ENCODE measurements around a stretch of chr21.

- PRO-cap, result no peak
- RAMPAGE, long total RNA, 4 experiments, result no peak in any of the 4 experiments
These were observed 7.0 kb downstream of the TTC3 start for GRCh38 chr21:37079796-37080624.

DNA sequence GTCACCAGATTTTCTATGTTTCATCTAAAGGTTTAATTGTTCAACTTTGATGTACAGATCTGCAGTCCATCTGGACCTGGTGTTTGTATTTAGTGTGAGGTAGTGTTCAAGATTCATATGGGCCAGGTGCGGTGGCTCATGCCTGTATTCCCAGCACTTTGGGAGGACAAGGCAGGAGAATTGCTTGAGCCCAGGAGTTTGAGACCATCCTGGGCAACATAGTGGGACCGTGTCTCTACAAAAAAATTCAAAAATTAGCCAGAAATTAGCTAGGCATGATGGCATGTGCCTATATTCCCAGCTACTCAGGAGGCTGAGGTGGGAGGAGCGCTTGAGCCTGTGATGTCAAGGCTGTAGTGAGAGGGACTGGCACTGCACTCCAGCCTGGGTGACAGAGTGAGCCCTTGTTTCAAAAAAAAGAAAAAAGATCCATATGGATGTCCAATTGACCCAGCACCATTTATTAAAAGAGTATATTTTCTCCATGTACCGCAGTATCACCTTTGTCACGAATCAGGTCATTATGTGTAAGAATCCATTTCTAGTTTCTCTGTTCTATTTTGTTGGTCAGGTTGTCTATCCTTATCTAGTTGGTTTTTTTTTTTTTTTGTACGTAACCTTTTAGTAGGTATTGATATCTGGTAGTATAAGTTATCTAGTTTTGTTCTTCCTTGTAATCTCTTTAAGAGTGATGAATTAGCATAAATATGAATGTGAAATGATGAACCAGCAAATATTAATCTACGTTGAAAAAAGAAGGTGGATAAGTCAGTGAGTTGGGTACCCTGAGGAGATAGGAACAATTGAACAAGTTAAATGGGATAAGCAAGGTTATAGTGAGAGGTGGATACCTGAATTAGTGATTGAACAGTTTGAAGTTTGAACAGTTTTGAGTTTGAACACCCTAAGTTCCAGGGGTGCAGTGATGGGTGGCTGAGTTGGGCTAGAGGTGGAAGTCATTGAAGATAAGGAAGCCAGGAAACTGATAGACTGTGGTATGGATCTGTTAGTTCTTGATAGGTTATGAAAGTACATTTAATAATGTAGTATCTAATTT lies 33.8 kb downstream of the TTC3 start:
- PRO-cap, result no peak
- RAMPAGE, long total RNA, 4 experiments, result no peak in any of the 4 experiments

DNA sequence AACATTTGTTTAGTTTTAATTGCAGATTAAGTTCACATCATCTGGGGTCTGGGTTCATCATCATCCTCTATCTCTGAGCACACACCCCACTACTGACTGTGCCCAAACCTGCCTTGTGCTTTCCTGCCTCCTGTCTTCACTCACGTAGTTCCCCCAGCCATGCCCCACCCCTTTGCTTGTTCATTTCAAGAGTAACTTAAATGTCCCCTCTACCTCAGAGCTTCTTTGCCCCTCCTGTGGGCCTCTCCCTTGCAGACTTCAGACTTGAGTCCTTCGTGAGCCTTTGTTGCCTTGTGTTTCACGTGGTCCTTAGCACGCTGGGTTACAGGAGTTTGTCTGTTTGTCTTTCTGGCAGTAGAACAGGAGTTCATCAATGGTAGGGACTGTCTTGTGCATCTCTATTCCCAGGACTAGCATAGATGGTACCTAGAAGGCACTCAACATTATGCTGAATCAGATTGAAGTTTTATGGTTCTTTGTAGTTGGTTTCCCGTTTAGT lies 86.0 kb downstream of the TTC3 start:
- PRO-cap, result no peak
- RAMPAGE, long total RNA, 4 experiments, result no peak in any of the 4 experiments

DNA sequence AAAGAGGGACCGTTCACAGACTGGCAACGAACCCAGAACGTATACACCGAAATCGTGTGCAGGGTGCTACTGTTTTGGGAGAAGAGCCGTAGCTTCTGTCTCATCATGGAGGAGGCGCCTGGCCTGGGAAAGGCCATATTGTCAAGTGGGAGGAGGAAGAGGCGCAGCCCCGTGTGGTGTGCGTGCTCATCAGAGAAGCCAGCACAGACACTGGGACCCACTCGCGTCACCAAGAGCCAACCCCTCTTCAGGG lies 23.9 kb downstream of the VPS26C start:
- PRO-cap, result no peak
- RAMPAGE, long total RNA, 4 experiments, result no peak in any of the 4 experiments

- PRO-cap, result no peak
- RAMPAGE, long total RNA, 4 experiments, result no peak in any of the 4 experiments
These were observed 7.0 kb downstream of the DYRK1A start for GRCh38 chr21:37373470-37374001.

GRCh38 chr21:37384489-37385130 lies 18.0 kb downstream of the DYRK1A start:
- PRO-cap, result no peak
- RAMPAGE, long total RNA, 4 experiments, result no peak in any of the 4 experiments

DNA sequence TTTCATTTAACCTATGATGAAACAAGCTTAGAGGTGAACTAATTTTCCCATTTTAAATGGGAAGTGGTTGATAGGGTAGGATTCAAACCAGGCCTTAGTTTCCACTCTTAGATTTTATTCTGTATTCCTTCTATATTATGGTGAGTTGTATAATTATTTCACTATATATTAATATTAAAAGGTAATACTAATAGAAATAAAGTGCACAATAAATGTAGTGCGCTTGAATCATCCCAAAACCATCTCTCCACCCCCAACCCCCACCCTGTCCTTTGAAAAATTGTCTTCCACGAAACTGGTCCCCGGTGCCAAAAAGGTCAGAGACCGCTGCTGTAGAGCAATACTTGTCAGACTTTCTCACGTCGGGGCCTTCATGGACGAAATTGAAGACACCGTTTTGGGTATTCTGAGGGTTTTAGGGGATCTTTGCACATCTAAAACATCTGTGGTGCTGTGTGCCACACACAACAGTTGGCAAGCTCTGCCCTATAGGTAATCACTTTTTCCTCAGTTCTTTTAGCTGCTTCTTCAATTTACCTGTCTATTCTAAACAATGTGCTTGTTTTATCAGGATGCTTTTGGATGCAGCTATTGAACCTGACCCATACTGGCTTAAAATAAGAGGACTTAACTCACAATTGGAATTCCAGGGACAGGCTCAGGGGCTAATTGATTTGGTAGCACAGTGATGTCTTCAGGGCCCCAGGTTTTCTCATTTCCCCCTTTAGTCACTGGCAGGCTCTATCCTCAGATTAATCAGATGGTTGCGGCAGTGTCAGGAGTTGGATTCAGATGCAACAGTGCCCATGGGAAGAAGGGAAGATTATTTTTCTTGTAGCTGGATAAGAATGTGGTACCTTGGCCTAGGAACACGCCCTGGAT lies 19.7 kb downstream of the DYRK1A start:
- PRO-cap, result no peak
- RAMPAGE, long total RNA, 4 experiments, result no peak in any of the 4 experiments

GRCh38 chr21:37387848-37388291 lies 21.3 kb downstream of the DYRK1A start:
- PRO-cap, result no peak
- RAMPAGE, long total RNA, 4 experiments, result no peak in any of the 4 experiments

- PRO-cap, result no peak
- RAMPAGE, long total RNA, 4 experiments, result start-site peak on the plus strand in 1 of 4 experiments, at chr21:37435821-37436143 at its widest, 29 reads per replicate
These were observed 69.3 kb downstream of the DYRK1A start for GRCh38 chr21:37435655-37436503.

DNA sequence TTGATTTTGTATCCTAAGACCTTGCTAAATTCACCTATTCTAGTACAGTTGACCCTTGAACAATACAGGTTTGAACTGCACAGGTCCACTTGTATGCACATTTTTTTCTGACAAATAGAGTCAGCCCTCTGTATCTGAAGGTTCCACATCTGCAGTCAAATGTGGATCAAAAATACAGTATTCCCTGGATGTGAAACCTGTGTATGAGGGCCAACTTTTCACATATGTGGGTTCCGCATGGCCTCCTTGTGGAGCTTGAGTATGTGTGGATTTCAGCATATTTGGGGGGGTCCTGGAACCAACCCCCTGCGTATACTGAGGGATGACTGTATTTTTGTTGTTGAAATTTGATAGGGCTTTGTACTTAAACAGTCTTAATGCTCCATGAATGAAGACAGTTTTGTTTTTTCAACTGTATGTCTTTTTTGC lies 133.2 kb downstream of the DYRK1A start:
- PRO-cap, result no peak
- RAMPAGE, long total RNA, 4 experiments, result start-site peak on the plus strand in 1 of 4 experiments, centred at position 189 of the sequence, 8 reads per replicate

GRCh38 chr21:37565702-37566405 lies 199.3 kb downstream of the DYRK1A start:
- PRO-cap, result no peak
- RAMPAGE, long total RNA, 4 experiments, result no peak in any of the 4 experiments

GRCh38 chr21:37886580-37887102 lies 29.6 kb downstream of the KCNJ6 start:
- PRO-cap, result no peak
- RAMPAGE, long total RNA, 4 experiments, result no peak in any of the 4 experiments

- PRO-cap, result no peak
- RAMPAGE, long total RNA, 4 experiments, result no peak in any of the 4 experiments
These were observed 135.5 kb upstream of the KCNJ15 start for GRCh38 chr21:38121183-38121782.

- PRO-cap, result no peak
- RAMPAGE, long total RNA, 4 experiments, result no peak in any of the 4 experiments
These were observed 32.9 kb downstream of the KCNJ15 start for GRCh38 chr21:38289648-38290122.

GRCh38 chr21:38489530-38490311 lies 8.6 kb downstream of the ERG start:
- PRO-cap, result no peak
- RAMPAGE, long total RNA, 4 experiments, result no peak in any of the 4 experiments

DNA sequence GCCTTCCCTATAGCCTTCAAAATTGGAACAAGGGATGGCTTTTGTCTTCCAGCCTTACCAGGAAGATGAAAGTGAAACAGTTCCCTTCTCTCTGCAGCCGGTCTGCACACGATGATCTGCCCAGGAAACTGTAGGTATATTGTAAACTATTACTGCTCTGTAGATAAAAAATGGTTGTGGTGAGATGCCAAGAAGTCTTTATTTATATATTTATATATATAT lies 65.6 kb upstream of the ETS2 start:
- PRO-cap, result unidirectional peak, minus-strand start at position 104 of the sequence
- RAMPAGE, long total RNA, 4 experiments, result no peak in any of the 4 experiments

GRCh38 chr21:38834774-38835094 lies 29.0 kb downstream of the ETS2 start:
- PRO-cap, result no peak
- RAMPAGE, long total RNA, 4 experiments, result no peak in any of the 4 experiments

- PRO-cap, result no peak
- RAMPAGE, long total RNA, 4 experiments, result no peak in any of the 4 experiments
These were observed 56.4 kb downstream of the ETS2 start for GRCh38 chr21:38861794-38862843.

- PRO-cap, result no peak
- RAMPAGE, long total RNA, 4 experiments, result no peak in any of the 4 experiments
These were observed 95.3 kb downstream of the PSMG1 start for GRCh38 chr21:39087681-39088564.

DNA sequence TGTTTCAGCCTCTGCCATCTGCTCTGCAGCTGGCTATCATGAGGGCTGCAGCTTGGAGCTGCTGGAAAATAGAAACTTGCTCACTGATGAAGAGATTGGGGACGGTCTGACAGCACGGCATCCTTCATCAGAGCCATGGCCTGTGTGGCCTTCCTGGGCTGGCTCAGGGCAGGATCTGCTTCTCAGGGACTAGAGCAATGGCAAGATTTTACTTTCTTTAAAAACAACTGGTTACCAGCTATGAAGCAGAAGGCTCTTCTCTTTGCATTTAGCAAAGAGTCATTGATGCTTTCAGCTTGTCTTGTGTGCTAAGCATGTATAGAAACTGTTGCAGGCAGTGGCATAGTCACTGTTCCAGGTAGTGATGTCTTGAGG lies 41.5 kb downstream of the PSMG1 start:
- PRO-cap, result unidirectional peak, plus-strand start at position 86 of the sequence
- RAMPAGE, long total RNA, 4 experiments, result no peak in any of the 4 experiments